Measurements from ENCODE around the genes TMEM168 and FOXP2.

- RAMPAGE, long total RNA = no peak
- RRBS = no CpG with 5 or more reads among the region's 4 CpGs
Observed at GRCh38 chr7:112192155-112192785, 13.9 kb downstream of the DOCK4 start.

DNA sequence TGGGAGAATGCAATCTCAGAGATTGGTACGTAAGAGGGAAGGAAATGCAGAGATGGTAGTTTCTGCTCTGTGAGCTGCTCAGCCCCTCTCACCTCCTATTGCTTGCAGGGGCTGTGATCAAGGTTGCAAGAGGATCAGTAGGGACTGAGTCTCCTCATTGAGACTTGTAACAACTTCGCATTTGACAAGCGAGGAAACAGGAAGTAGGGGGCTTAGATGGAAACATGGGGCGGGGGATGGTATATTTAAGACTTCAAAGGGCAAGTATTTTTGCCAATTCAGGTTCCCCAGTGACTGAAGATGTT lies 28.3 kb upstream of the IFRD1 start:
- RAMPAGE, long total RNA = no peak
- RRBS = no CpG with 5 or more reads among the region's 4 CpGs

DNA sequence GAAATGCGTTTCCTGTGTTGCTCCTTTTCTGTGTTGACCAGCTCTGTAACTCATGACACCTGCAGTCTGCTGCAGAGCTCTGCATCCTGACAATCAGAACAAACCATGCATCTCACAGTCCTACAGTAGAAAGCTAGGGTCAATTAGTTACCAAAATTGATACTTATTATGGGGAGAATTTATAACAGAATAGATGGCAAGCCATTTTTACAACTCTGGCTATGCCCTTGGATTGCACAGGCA lies 28.0 kb upstream of the IFRD1 start:
- RAMPAGE, long total RNA = no peak
- RRBS = no CpG with 5 or more reads among the region's 1 CpG

DNA sequence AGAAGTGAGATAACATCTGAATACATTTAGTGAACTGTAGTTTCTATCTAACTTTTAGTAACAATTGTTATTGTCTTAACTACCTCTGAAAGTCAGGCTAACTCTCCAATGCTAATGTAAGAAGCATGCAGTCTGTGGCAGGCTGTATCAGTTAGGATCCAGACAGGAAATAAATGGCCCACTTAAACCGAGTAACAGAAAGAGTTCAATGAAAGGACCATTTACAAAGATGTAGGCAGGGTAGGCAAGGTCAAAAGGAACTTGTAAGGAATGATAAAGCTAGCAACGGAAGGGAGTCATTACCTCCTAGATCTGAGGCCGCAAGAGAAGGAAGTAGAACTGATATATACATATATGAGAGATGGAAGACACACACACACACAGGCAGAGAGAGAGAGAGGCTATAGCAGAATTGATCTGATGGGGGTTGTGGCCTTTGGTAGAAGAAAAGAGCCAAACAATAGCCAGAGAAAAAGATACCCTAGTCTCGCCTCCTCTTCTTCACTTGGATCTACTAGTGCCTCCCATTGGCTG lies 91.1 kb downstream of the LSMEM1 start:
- RAMPAGE, long total RNA = no peak
- RRBS = no CpG with 5 or more reads among the region's 4 CpGs

- RAMPAGE, long total RNA = start-site peak on the minus strand at chr7:112790348-112790391, 79 and 350 reads in 2 replicates
- RRBS = under 1% methylated on average over 20 of the region's 53 CpGs
Observed at GRCh38 chr7:112790229-112791060, at the start of gene TMEM168. TMEM168 (minus strand) TSS chr7:112790393.

GRCh38 chr7:112985713-112986220 lies 46.1 kb upstream of the BMT2 start:
- RAMPAGE, long total RNA = no peak
- RRBS = no CpG with 5 or more reads among the region's 1 CpG

GRCh38 chr7:113117261-113117941 lies 953 bp downstream of the SMIM30 start:
- RAMPAGE, long total RNA = no peak
- RRBS = no CpG with 5 or more reads among the region's 9 CpGs

- RAMPAGE, long total RNA = no peak
- RRBS = no CpG with 5 or more reads among the region's 10 CpGs
Observed at GRCh38 chr7:113331308-113331799, 213.0 kb upstream of the SMIM30 start.

- RAMPAGE, long total RNA = no peak
- RRBS = no CpG with 5 or more reads among the region's 9 CpGs
Observed at GRCh38 chr7:114414605-114415382, at the start of gene FOXP2. FOXP2 (plus strand) TSS chr7:114414815.

DNA sequence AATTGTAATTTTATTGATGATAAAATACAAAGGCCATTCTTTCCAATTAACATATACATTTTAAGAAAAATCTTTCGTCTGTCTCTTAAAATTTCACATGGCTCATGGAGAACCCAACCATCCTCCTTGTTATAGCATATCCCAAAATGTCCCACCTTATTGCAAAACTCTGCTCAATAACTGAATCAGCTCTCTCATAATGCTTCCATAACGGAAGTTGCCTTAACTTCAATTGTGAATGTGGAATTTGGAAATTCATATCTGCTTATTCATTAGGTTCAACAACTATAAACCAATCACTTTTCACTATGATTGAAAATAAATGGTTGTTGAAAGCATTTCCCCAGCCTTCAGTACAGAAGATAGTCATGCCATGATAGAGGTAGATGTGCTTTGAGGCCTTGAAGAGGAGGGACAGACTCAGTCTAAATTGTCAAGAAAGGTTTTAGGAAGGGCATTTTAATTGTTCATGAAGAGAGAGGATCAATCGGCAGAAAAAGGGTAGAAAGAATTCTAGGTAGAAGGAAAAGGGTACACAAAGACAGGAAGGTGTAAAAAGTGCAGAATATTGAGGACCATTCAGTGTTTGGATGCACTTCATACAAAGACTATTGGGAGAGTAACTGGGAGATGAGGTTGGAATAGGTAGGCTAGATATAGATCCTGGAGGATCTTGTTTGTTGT lies 20.4 kb downstream of the FOXP2 start:
- RAMPAGE, long total RNA = no peak
- RRBS = no CpG with 5 or more reads among the region's 3 CpGs

GRCh38 chr7:114931832-114932092 lies 9.9 kb downstream of the MDFIC start:
- RAMPAGE, long total RNA = no peak
- RRBS = no CpG with 5 or more reads among the region's 6 CpGs

GRCh38 chr7:115088866-115089205 lies 166.9 kb downstream of the MDFIC start:
- RAMPAGE, long total RNA = no peak
- RRBS = no CpG with 5 or more reads among the region's 2 CpGs

DNA sequence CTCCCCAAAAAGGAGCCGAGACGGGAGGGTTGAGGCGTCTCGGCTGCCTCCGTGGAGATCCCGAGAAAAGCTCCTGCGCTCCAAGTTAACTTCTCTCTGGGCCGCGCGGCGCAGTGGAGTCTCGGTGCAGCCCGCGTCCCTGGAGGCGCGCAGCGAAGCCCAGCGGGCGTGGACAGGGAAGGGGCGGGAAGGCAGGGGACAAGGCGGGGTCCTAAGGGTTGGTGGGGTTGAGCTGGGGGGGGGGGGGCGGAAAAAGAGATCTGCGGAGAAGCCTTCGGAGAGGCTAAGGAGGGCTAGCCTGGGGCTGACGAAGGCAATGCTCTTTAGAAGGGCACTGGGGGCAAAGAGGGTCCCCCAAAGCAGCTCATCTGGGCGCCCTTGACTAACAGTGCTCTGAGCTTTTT lies 553.1 kb downstream of the TFEC start:
- RAMPAGE, long total RNA = no peak
- RRBS = no CpG with 5 or more reads among the region's 26 CpGs

DNA sequence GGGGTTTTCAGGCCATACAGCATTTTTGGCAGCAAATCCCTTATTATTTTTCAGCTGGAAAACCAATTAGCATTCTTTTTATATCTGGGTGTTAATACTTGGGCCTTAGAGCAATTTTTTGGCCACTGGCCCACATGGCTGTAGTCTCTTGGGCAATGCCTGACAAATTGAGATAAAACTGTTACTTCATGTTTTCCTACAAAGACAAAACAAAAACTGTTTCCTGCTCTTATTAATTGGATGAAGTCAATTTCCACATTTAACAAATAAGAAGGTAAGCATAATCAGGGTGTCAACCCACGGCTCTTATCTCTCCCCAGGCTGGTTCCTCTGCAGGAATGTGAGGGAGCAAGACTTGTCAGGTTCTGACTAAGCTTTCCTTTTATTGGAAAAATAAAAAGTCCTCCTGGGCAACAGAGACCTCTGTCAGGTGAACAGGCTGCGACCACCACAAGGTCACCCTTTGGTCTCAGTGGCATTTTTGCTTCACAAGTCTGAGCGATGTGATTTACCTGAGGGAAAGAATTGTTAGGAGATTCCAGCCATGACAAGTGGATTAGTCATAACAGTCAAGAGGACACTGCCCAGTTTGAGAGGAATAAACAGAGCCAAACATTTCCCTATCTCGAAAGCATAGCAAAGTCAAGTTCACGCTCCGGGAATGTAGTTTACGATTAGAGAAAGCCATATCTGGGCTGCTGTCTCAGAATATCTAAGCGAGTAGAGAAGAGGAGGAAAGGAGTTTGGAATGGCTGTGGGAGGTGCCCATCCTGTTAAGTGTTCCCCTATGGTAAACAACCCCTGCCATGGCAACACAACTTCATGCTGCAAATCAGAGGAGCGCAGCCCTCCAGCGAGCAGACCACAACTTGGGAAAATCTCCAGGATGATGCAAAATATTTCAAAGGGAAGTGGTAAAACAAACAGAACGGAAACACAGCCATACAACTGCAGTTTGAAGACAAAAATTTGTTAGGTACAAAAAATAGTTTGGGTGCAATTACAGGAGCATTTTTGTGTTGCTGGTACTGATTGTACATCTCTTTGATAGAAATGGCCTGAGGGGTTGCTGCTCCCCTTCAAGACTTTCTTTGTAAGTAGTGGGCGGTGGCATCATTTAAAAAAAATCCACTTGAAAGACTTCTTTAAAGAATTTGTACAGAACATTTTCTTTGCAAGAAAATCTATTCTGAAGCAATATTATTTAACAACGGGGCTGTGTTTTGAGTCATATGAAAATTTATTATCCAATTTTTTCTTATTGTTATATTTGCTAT lies 144.6 kb downstream of the TES start:
- RAMPAGE, long total RNA = no peak
- RRBS = no CpG with 5 or more reads among the region's 13 CpGs

DNA sequence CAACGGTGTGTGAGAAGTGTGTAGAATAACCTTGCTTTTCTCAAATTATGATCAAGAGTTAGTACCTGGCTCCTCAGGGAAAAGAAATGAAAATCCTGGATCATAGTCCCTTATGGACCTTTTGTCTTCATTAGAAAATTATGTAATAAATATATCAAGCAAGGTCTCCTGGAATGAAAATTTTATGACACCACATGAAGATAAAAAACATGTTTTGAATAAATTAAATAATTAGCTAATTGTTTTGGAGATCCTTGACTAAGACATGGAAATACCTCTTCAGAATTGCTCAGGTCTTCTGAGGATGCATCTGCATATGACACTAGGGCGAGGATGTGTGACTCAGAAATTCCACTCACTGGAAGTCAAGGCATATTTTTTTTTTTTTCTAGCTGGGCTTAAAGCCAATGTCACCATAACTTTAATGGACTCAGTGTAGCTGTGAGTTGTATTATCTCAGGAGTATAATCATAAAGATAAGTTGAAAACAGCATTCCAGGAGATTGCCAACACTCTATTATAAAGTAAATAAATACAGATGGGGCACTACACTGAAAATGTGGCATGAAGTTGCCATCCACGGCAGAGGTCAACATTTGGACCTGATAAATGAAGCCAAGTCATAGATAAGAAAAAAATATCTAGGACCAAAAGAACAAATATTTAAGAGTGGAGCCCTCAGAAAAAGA lies 73.2 kb upstream of the CAV2 start:
- RAMPAGE, long total RNA = no peak
- RRBS = no CpG with 5 or more reads among the region's 3 CpGs

DNA sequence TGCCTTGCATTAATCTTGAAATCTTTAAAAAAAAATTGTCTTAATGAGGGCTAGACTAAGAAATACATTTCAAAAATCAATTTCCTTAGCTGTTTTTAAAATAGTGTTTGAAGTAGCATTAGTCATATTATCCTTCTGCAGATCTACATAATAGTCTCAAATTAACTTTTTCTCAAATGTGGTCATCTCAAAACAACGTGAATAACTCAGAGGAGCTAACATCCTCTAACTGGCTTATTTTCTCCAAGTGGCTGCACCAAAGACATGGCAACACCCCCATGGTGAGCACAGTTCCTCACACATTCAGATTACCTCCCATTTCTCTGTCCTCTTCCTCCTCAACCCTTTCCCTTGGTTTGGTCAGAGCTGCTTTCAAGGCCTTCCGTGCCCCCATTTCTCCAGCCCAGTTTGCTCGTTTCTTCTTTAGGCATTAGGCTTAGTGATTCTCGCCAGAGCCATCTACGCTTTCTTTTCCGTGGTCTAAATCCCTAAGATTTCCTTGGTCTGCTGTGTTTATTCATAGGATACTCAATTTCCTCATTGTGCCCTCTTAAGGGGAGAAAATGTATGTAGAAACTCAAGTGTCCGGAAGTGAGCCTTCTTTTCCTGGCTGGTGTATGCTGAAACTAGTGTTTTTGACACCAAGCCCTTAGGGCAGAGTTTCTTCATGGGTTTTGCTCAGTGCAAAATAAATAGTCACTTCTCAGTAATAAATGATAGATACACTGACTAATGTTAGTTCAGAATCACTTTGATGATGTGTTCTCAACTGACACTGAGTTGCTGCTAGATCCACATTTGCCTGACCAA lies 2.6 kb downstream of the MET start:
- RAMPAGE, long total RNA = no peak
- RRBS = no CpG with 5 or more reads among the region's 7 CpGs

GRCh38 chr7:116805030-116805546 lies 57.3 kb upstream of the CAPZA2 start:
- RAMPAGE, long total RNA = no peak
- RRBS = no CpG with 5 or more reads among the region's 7 CpGs

DNA sequence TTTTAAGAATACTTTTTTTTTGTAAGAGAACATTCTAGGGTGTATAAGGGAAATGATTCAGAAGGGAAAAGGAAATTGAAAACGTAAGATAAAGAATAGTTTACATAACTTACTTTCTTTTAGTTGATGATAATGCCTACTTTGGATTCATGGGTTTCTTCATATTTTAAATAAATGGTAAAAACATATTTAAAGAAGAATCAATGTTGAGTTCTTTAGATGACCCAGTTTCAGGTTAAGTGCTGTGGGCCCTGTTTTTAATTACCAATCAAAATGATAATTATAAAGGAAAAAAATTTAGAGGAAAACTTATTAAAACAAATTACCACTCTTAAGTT lies 9.8 kb downstream of the CAPZA2 start:
- RAMPAGE, long total RNA = no peak
- RRBS = no CpG with 5 or more reads among the region's 1 CpG

DNA sequence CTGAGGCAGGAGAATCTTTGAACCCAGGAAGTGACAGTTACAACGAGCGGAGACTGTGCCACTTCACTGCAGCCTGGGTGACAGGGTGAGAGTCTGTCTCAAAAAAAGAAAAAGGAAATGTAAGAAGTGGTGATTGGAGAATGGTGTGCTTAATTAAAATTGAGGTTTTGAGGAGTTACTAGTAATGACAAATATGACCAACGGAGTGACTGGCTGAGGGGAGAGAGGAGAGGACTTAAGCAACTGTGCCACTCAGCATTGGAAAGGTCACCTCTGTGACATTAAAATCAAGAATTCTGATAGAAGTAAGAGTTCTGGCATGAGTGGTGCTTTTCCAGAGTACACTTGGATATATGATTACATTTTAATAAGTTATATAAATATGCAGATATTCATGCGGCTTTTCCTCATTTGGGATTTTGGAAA lies 31.7 kb upstream of the ST7 start:
- RAMPAGE, long total RNA = no peak
- RRBS = no CpG with 5 or more reads among the region's 4 CpGs

- RAMPAGE, long total RNA = no peak
- RRBS = no CpG with 5 or more reads among the region's 4 CpGs
Observed at GRCh38 chr7:117011210-117011766, 58.0 kb downstream of the ST7 start.

Measured in kidney epithelial cell (primary cell).